ENCODE measurements around a stretch of chr15.

DNA sequence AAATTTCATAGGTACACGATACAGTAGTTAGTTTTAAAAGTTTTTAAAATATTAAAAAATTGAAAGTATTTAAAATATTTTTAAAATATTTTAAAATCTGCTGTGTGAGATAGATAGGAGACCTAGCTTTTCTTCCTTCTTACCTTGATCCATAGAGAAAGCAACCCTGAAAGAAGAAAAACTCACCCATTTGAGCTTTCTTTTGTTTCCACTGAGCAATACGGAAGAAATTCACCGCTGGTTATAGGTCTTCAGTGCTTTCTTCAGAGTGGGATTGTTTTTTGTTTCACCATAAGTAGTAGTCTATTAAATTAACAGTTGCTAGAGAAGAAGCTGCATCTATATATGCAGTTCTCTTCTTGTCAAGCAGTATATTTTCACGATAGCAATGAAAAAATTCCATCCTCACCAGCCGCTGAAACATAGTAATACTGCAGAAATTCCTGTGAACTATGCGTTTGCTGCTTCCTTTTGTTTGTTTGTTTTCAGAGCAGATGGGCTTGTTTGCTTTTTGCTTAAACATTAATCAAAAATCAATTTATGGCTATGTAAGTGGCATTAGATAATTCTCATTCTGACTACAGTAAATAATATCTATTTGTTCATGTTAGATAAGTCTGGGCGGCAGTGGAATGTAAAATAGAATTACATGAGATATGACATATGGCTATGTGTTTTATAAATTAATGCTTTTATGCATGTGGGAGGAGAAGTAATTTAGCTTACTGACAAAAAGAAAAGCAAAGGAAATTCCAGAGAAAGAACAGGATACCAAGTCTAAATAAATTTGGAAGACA is 163.9 kb downstream of the PGPEP1L start:
- PRO-cap = no peak
- RAMPAGE, long total RNA, 4 experiments = no peak in any of the 4 experiments

GRCh38 chr15:98850749-98851563 is 156.6 kb downstream of the PGPEP1L start:
- PRO-cap = no peak
- RAMPAGE, long total RNA, 4 experiments = no peak in any of the 4 experiments

DNA sequence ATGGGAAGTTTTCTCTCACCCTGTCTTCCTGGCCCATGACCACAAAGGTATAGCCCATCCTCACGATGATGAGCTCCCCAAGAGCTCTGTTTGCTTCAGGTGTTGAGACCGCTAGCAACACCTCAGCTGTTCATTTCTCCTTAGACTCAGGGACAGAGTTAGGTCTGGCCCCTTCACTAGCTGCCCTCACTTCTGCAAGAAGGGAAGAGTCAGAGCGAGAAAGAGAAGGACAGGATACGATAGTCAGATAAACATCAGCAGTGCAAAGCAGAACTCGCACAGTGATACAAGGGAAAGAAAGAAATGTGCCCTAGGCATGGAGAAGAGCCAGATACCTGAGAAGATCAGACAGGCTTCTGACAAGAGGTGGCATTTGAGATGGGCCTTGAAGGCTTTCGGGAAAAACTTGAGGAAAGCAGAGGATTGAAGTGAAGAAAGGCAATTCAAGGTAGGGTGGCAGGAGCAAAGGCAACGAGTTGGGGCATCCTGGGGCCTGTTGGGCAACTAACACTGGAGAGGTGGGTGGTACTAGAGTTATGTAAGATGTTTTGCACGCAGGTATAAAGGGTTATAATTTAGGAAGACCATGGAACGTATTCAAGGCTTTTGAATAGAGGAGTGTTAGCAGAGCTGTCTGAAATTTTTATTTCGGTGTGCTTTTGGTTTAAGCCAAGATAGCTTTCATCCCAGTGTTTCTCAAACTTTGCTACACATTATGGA is 106.0 kb downstream of the PGPEP1L start:
- PRO-cap = no peak
- RAMPAGE, long total RNA, 4 experiments = no peak in any of the 4 experiments

DNA sequence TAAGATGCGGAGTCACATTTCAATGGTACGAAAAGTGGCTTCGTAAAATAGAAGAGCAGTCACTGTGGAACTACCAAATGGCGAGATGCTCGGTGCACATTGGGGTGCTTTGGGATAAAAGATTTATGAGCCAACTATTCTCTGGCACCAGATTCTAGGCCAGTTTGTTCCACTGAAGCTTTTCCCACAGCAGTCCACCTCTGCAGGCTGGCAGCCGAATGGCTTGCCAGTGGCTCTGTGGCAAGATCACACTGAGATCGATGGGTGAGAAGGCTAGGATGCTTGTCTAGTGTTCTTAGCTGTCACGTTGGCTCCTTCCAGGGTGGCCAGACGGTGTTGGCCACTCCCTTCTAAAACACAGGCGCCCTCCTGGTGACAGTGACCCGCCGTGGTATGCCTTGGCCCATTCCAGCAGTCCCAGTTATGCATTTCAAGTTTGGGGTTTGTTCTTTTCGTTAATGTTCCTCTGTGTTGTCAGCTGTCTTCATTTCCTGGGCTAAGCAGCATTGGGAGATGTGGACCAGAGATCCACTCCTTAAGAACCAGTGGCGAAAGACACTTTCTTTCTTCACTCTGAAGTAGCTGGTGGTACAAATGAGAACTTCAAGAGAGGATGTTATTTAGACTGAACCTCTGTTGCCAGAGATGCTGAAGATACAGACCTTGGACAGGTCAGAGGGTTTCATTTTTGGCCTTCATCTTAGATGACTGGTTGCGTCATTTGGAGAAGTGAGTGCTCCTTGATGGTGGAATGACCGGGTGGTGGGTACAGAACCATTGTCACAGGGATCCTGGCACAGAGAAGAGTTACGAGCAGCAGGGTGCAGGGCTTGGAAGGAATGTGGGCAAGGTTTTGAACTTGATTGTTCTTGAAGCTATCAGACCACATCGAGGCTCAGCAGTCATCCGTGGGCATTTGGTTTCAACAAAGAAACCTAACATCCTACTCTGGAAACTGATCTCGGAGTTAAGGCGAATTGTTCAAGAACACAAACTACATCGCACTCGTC is 45.4 kb downstream of the PGPEP1L start:
- PRO-cap = no peak
- RAMPAGE, long total RNA, 4 experiments = no peak in any of the 4 experiments

DNA sequence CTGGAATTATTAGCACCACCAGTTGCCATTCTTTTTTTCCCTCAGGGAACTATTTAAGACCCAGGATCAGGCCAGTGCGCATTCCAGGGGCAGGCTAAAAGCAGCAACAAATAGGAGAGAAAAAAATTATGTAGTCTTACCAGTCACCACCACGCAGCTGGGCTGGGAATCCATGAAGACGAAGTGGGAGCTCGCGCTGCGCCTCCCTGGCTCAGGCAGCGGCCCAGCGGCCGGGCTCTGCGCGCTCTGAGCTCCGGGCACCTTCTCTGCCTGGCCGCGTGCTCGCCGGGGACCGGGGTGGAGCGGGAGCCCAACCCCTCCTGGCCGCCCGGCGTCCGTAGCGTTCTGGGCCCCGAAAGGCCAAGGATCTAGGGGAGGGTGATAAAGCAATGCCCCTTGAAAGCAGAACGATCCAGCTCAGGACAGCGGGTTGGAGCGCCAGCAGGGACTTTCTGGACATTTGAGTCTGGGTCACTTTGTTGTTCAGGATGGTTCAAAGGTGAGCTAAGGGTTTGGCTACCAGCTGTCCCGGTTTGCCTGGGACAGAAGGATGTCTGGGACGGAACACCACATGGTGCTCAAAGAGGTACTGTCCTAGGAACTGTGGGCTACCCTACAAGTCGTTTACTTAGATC is 2.2 kb downstream of the PGPEP1L start:
- PRO-cap = no peak
- RAMPAGE, long total RNA, 4 experiments = no peak in any of the 4 experiments

DNA sequence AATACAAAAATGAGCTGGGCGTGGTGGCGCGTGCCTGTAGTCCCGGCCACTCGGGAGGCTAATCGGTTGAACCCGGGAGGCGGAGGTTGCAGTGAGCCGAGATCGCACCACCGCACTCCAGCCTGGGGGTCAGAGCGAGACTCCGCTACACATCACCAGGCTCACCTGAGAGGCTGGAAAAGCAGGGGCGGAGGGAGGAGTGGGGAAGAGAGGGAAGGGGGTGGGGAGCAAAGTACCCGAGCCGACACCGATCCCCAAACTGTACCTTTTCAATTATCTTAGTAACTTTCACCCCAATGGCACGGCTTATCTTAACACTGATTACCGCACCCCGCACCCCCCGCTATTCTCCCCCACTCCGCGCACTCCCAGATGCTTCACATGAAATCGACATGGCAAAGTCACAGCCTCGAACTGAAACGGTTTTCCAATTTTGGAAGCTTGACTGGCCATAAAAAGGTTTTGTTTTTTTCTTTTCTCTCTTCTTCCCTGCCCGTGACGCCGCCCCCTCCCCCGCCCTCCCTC is 46.4 kb upstream of the SYNM start:
- PRO-cap = no peak
- RAMPAGE, long total RNA, 4 experiments = no peak in any of the 4 experiments

GRCh38 chr15:99212475-99212967 is 36.9 kb downstream of the TTC23 start:
- PRO-cap = no peak
- RAMPAGE, long total RNA, 4 experiments = no peak in any of the 4 experiments

DNA sequence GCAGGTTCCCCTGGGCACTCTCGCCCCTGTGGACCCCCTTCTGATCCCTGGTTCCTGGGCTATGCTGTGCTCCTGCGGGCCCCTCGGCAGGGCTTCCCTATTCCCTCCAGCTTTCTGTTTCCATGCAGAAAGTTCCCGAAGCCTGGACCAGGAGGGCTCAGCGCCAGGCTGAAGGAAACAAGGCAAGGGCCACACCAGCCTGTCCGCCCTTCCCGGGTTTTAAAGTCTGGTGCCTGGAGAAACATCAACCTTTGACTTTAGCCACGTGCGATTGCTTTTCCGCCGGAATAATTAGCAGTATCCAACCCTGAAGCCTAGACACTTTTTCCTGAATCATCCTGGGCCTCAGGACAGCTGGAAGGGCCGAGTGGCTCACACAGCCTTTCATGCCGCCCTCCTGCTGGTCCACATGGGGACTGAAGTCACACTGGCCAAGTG is 128.0 kb upstream of the MEF2A start:
- PRO-cap = no peak
- RAMPAGE, long total RNA, 4 experiments = no peak in any of the 4 experiments

DNA sequence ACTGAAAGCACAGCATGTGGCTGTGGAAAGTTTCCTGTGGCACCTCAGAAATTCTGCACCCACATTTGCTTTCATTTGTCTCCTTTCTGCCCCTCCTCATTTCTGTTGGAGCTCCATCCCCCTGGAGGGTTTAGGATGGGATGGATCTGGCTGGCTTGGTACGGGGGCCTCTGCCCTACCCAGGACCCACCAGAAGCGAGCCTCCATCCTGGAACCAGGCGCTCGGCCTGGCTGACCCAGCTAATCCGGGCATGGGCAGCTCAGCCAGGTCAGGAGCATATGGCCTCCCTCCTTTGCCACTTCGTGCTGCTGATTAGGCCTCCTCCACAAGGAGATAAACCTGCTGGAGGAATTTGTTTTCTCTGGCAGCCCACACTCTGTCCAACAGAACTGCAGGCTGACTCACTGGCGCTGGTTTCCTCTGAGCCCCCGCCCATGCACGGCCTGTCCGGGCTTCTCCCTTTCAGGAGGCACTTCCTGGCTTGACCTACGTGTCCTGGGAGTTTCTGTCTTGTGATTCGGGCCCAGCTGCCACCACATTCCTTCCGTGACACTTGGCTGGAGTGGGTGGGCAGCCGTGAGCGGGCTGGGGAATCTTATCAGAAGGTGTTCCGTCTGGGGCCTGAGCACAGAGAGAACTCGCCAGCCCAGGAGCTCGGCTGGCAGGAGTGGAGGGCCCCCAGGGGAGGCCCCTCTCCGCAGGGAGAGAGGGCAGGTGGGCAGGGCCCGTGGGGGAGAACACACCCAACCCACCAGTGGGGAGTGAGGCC is 110.9 kb upstream of the MEF2A start:
- PRO-cap = no peak
- RAMPAGE, long total RNA, 4 experiments = no peak in any of the 4 experiments

DNA sequence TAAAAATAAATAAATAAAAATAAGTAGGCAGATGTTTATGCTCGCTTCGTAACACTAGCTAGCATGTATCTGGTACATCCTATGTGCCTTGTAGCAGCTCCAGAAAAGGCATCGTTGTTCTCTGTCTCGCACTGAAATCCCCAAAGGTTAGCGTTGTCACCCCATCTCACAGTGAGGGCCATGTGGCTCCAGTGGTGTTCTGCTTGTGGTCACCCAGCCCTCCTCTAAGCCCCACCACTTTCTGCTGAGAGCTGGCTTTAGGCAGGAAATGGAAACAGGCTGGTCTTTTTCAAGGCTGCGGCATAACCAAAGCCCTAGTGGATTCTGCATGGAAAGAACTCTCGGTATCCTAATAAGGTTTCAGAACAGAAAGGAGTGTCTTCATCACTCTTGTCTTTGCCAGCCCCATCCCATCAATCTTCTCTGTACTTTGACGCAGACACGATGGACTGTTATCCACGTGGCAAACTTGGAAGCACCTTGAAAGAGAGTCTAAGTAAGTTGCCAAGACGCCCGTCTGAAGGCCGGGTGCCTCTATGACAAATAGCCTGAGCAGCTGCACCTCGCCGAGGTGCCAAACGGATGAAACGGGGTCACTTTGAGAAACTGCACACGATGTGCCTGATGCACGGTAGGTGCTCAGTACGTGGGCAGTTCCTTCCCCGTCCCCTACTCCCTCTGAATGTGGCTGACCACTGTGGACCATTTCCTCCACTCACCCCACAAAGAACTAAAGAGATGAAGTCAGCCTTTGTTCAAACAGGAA is 57.9 kb upstream of the MEF2A start:
- PRO-cap = no peak
- RAMPAGE, long total RNA, 4 experiments = no peak in any of the 4 experiments

DNA sequence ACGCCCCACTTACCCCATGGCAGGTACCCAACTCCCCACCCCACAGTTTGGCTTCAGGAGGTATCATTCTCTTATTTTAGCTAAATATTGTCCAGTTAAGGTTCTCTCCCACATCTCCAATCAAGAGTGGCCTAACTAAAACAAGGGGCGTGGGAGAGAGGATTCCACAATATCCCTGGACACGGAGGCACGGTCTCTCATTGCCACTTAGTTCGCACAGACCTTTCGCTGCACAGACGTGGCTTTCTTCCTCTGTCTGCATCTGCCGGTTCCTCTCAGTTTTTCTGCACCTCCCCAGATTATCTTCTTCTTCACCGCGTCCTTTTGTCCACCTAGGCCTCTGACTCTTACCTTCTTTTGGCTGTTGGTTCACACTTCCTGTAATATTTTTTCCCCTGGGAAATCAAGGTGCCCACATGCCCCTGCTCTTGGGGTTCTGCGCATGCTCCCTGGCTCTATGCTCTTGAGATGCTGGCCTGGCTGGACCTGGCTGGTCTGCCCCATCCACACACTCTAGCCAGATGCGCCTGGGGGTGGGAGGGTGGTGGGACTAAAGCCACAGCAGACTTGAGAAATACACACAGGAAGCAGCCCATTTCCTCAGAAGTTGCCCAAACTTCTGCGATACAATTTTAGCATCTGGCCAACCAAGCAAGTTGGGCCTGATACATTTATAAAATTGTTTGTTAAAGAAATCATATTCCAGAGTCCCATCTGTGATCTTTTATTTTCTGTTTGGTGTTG is 56.3 kb upstream of the MEF2A start:
- PRO-cap = no peak
- RAMPAGE, long total RNA, 4 experiments = no peak in any of the 4 experiments

- PRO-cap = no peak
- RAMPAGE, long total RNA, 4 experiments = no peak in any of the 4 experiments
These were observed 64.9 kb downstream of the MEF2A start for GRCh38 chr15:99630599-99631105.

- PRO-cap = no peak
- RAMPAGE, long total RNA, 4 experiments = no peak in any of the 4 experiments
These were observed 21.6 kb downstream of the LYSMD4 start for GRCh38 chr15:99711580-99712187.

DNA sequence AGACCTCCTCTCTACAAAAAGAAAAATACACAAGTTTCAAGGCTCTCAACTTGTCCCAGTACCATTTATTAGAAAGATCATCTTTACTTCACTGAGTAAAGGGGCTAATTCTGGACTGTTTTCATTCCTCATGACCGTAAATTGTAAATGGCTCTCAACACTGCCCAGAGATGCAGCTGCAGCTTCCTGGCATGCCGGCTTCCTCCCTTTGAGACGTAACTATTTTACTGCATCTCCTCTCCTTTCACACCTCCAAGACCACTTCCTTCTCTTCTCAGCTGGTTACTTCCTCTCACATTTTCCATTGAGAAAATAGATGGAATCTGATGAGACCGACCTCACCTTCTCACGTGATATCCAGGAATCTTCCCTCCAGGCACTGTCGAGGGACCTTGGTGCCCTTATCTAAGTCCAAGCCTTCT is 12.8 kb downstream of the LYSMD4 start:
- PRO-cap = no peak
- RAMPAGE, long total RNA, 4 experiments = no peak in any of the 4 experiments

DNA sequence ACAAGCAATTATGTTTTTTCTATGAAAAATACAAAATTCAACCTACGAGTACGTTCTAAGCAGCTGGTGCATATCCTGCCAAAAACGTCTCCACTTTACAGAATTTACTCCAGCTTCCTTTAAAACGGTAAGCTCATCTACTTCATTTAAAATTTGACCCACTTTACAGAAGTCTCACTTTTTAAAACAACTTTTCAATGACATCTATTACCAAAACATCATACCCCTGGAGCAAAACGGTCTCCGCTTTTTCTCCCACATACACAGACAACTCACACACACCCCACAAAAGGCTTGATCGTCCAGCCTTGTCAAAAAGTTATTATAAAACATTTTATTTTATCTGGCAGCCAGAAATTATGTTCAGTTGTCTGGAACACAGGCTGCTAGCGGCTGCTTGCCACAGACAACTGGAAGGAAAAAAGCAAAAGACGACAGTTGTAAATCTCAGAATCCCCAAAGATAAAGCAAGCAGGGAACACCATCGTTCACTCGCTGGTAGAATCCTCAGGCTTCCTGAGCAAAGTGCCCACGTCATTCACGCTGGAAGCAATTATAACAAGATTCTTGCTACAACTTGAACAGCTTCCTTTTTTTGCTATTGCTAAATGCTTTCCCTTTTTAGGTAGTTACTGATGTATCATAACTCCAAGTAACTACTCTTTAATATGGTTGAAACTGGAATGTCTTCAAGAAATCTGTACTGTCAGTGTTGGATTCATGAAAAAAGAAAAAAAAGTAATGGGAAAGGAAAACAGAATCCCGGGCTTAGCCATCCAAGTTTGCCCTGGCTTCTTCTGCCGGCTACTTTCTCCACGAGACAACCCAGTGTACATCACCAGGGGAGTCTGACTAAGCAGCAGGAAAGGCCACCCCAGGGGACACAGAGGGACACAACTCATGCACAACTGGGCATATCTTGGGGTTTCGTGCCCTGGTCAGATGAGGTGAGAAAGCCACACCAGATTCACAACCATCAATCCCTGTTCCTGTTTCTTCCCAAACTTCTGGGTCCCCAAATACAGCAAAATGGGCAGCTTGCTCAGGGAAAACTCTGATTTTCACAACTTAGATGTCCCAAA is 33.5 kb downstream of the ADAMTS17 start:
- PRO-cap = no peak
- RAMPAGE, long total RNA, 4 experiments = no peak in any of the 4 experiments

- PRO-cap = no peak
- RAMPAGE, long total RNA, 4 experiments = start-site peak on the minus strand in 1 of 4 experiments, at chr15:100345384-100345669 at its widest, 12 reads per replicate
These were observed 3.6 kb upstream of the ADAMTS17 start for GRCh38 chr15:100345249-100345977.

DNA sequence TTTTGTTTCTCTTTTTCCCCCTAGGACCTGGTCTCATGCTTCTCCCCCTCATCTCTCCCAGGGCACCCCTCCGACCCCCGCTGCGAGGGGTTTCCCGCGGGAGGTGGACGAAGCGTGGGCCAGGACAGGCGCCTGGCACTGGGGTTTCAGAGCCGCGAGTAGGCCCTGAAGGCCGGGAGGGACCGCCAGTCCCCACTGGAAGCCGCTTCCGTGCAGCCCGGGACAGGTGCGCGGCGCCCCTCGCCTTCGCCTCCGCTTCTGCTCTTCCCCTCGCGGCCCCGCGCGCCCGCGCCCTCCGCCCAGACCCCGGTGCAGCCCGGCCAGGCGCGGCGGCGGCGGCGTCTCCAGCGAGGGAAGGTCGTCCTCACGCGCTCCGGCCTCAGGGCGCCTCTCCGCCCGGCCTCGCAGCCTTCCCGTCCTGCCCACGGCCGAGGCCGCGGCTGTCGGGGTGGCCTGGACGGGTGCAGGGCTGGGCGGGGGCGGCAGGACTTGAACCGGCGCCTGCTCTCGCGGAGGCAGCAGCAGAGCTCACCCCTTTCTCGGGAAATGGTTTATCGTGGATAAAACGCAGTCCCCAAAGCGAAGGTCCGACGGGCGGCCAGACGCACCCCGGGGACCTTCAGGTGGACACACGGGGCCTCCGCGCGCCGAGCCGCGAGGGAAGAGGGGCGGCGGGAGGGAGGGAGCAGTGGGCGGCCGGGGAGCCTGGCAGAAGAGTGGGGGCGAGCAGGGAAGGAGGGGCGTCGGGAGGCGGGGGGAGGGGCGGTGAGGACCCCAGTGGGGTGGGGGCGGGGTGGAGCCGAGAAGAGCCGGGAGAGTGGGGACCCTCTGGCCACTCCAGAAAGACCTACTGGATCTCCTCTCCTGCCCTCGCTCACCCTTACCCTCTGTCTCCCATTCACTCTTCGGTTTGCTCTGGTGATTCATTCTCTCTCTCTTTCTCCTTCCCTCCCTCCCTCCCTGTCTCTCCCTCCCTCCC is 31.7 kb upstream of the ADAMTS17 start:
- PRO-cap = no peak
- RAMPAGE, long total RNA, 4 experiments = no peak in any of the 4 experiments

GRCh38 chr15:100417143-100417428 is 75.3 kb upstream of the ADAMTS17 start:
- PRO-cap = no peak
- RAMPAGE, long total RNA, 4 experiments = no peak in any of the 4 experiments

DNA sequence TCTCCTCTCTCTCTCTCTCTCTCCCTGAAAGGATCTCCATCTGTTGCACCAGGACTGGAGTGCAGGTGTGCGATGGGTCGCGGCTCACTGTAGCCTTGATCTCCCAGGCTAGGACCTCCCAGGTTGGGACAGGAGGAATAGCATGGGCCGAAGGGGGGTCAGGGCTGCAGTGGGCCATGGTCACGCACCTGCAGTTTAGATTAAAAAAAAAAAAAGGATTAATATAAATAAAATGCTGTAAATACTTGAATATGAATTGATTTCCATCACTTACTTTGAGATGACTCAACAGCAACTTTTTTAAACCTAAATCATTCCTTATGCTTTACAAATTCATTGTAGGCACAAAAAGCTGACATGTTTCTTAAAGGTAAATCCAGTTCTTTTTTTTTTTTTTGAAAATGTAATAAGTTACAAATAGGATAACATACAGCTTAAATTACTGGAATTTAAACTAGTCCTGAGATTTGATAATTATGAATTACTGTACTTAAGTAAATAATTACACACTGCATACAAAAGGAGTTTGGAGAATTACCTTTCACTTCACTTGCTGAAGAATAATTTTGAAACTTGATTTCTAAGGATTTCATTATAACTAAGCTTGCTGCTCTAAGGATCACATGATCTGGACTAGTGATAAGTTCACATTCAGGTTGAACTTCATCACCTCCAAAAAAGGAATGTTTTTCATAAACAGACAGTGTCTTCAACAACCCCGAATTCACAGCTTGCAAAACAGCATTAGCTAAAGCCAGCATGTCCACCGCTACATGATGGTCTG is 28.7 kb downstream of the LINS1 start:
- PRO-cap = no peak
- RAMPAGE, long total RNA, 4 experiments = no peak in any of the 4 experiments

GRCh38 chr15:100671463-100672327 is 69.3 kb downstream of the ASB7 start:
- PRO-cap = no peak
- RAMPAGE, long total RNA, 4 experiments = no peak in any of the 4 experiments